Jurkat, Clone E6-1 (cell line): ENCODE data around the gene NEK7.

DNA sequence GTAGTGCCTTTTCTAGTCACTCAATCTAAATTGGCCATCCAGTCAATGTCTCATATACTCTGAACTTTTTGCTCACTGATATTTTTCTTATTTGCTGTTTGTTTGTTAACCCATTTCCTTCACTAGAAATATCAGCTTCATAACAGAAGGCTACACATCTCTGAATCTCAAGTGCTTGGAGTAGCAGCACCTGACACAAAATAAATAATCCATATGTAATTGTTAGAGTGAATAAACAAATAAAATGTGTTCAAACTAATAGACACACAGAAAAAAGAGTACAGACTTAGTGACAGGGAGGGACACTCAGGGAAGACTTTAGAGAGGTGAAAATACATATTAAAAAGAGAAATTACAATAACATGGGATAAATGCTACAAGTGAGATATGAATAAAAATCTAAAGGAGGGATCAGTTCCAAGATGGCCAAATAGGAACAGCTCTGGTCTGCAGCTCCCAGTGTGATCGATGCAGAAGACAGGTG lies 203.7 kb downstream of the DENND1B start:
- RRBS: no CpG with 5 or more reads among the region's 1 CpG

DNA sequence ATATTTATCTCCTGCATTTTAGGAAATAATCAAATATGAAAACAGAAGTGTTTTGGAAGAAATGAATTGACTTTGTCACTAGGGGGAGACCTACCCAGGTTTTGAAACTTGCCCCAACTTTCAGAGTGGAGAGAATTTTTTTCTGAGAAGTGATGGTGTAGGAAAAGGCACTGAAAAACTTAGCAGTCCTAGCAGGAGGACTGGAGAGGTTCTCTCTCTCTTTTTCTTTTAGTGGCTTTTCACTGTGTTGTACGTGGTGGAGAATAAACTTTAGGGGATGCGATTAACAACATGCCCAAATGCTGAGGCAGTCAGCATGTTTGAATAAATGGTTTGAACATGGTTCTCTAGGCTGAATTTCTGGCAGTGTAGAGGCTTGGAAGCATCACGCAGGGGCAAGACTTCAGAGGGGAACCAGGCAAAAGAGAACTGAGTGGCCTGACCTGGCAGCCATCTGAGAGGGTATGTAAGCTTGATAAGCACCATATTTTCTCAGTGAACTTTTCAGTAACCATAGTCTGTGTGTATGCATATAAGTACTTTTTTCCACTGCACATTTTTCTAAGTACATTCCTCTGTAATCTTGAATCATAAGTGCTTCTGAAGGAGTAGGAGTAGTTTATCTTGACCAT lies 68.2 kb upstream of the NEK7 start:
- RRBS: no CpG with 5 or more reads among the region's 3 CpGs

DNA sequence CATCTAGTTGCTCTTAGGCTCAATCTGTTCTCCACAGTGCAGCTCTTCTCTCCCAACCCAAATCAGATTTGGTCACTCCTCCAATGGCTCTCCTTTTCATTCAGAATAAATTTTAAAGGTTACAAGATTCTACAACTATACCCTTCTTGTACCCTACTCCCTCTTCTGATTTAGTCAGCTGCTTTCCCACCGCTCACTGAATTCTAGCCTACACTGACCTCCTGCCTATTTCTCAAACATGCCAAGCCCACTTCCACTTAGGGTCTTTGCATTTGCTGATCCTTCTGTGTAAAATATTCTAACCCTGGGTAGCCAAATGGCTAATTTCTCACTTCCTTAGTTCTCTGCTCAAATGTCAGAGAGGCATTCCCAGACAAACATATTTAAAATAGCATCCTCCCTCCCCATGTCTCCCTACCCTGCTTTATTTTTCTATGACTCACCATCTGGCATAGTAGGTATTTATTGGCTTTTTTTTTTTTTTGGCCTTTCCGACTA lies 1.8 kb upstream of the NEK7 start:
- RRBS: no CpG with 5 or more reads among the region's 2 CpGs

- RRBS: 1% methylated on average over 35 of the region's 101 CpGs
Measured at GRCh38 chr1:198156439-198157510, at the start of gene NEK7. Gene NEK7 (plus strand): TSS chr1:198156998.

DNA sequence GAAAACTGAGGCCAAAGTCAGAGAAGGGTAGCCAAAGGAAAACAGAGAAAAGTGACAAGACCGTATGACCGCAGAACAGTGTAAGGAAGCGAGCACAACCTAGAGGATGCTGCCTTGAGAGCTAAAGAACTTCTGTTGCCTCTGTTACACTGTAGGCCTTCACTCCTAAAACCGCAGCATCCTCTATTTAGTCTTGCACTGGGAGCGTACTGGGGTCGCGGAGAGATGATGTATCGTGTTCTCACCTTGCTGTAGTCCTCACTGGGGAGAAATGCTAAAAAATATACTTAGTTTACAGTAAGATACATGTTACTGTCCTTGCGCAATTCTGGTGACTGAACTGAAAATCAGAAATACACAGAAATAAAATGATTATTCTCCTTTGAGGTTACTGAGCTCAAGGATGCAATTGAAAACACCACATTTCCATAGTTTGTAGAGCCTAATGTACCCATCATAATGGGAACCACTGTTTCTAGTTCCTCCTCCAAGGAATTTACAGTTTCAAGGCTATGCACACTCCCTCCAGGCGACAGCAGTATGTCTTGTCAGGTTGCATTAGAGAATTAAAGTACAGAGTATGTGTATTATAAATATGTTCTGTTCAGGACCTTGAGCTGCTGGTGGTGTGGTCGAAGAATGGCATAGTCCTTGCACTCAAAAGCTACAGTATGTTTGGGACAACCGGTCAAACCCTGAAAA lies 1.3 kb downstream of the NEK7 start:
- RRBS: no CpG with 5 or more reads among the region's 12 CpGs

DNA sequence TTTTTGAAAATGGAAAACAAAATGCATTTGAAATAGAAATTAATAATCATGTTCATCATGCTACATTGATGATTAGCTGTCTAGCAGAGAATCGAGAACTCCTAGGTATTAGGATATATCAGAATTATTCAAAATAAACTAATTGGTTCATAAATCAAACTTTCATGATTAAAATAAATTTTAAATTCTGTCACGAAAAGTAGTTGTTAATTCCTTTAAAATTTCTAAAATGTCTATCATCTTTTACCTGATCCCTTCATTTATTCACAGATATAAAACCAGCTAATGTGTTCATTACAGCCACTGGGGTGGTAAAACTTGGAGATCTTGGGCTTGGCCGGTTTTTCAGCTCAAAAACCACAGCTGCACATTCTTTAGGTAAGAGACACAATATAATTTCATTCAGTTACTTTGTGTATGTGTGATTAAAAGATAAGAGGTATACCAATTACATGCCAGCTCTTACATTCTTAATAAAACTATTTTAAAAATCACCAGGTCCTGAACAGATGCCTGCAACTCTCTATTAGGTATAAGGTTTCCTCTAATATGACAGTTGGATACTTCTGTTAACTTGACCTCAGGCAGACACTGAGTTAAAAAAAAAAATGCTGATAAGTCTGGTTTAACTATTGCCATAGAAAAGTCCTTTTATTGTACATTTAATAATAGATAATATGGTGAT lies 122.0 kb downstream of the NEK7 start:
- RRBS: no CpG with 5 or more reads among the region's 3 CpGs

GRCh38 chr1:198523093-198523686 lies 17.3 kb downstream of the ATP6V1G3 start:
- RRBS: no CpG with 5 or more reads among the region's 2 CpGs

- RRBS: no CpG with 5 or more reads among the region's 1 CpG
Measured at GRCh38 chr1:198534781-198535182, 5.7 kb downstream of the ATP6V1G3 start.

DNA sequence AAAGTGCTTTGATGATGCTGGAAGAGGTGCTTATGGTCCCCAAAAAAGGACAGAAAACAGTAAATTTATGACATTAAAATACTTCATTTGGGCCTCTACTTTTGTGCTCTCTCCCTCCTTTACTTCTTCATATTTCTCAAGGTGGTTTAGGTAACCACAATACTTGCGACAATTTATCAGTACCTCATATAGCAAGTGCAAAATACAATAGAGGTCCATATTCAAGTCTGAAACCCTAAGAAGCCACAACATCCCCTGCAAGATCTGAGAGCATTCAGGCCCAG lies 24.2 kb upstream of the ATP6V1G3 start:
- RRBS: no CpG with 5 or more reads among the region's 1 CpG

DNA sequence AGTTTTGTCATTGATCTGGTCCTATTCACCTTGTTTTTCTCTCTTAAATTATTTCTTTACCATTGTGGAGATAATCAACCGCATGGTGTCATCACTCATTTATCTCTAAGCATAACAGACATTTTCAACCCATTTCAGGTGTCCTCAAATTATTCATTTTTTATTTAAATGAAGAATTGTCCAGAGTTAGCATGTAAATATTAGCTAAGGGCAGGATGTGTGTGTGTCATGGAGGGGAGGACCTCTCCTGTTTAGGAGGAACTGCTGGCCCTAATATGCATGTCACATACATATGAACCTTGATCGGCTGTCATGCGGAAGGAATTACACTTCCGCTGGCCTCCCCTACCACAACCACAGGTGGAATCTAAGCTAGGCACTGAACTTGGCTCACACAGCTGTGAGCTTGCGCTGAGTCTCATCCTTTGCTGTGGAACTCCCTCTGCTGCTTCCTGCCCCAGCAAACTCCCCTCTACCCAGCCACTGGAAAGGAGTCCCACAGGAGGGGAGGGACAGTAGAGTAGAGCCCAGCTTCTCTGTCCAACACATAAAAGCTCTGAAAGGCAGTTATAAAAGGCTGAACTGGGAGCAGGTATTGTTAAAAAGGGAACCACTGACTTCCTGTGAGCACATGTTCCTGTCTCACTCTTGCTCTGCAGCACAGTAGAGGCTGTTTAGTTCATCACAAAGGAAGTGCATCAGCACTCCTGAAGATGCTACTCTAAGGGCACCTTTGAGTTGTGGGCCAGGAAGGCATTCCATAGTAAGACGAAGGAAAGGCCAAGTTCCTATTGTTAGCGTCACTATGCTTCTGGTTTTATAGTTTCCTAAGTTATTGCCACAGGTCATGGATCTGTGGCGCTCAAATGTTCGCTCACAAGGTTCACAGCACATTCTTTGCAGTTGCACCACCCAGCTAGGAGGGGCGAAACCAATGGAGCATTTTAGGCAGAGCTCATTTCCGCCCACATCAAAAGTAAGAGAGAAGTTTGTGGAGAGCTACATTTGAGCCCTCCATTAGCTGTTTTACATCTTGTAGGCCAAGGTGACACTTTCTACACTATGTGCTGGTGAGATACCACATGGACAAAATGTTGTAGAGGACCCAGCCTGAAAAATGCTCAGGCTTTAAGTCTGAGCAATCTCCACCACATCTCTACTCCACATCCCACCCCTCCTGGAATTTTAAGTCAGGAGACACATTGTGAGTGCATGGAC lies 17.7 kb upstream of the PTPRC start:
- RRBS: no CpG with 5 or more reads among the region's 11 CpGs

DNA sequence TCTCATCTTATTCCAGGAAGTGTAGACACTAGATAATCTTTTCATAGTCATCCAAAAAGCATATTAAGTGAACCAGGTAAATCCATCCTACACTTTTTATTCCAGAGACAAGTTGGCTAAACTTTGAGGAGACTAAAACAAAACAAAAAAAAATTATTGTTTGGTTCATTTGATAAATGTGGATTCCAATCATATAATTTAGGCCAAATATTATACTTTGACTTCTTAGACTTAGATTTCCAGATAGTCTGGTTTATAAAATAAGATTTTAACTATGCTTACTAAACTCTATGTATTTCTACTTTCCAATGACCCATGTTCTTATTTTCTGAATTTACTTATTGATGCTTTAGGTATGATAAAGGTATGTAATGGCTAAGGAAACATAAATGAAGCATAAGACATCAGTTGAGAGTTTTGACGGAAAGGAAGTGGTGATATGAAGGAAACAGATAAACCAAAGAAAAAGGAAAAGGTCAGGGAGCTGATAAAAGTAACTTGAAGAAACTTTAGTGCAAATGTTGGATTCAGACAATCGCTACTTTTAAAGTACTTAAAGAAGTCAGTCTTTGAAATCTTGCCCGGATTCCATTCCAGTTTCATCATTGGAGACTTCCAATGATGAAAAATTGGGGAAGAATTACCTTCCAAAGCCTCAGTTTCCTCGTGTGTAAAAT lies 10.3 kb downstream of the PTPRC start:
- RRBS: no CpG with 5 or more reads among the region's 4 CpGs

GRCh38 chr1:198681159-198681569 lies 42.3 kb downstream of the PTPRC start:
- RRBS: no CpG with 5 or more reads among the region's 2 CpGs

DNA sequence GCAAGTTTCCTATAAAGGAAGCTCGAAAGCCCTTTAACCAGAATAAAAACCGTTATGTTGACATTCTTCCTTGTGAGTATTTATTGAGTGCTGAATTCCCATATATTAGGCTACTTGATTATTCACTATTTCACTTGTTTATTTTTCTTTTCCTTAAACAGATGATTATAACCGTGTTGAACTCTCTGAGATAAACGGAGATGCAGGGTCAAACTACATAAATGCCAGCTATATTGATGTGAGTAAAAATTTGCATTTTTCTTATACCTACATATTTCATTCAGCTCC lies 93.4 kb downstream of the PTPRC start:
- RRBS: no CpG with 5 or more reads among the region's 4 CpGs

- RRBS: no CpG with 5 or more reads among the region's 9 CpGs
Measured at GRCh38 chr1:198929619-198930861, 291.2 kb downstream of the PTPRC start.

- RRBS: 14% methylated on average over 1 of the region's 20 CpGs
Measured at GRCh38 chr1:200038455-200038811, 10.9 kb downstream of the NR5A2 start.

DNA sequence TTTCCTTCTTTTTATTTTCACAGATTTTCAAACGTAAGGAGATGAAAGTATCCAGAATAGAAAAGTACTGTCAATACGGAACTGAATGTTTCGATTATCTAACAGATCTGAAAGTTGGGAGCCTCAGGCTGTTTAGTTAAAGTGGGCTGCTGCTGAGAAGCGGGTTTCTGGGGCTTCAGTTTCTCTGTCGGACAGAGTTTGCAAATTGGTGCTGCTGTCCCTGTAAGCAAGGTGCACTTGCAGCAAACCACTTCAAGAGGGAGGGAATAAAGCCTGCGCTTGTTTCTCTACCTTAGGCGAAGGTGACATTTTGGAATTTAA lies 15.6 kb downstream of the NR5A2 start:
- RRBS: no CpG with 5 or more reads among the region's 7 CpGs

DNA sequence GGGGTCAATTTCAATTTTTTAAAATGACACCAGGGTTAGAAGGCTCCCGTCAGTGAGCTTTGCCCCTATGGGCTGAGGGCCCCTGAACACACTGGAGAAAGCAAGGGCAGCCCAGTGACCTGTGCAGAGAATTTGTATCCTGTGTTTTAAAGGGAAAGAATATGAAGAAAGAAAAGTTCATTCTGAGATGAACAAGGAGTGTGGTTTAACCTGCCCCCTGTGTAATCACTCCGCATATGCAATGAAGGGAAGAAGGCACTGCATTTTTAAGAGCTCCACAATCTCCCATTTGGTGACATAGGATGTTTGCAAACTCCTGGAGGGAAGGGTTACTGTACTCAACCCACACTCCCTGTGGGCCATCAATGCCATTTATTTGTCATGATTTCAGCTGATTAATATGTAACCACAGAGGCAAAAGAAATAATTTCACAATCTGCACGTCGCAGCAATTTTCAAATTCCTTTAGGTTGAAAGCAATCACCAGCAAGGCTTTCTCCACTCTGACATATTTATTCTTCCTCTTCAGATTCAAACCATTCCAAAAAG lies 95.6 kb downstream of the ZNF281 start:
- RRBS: no CpG with 5 or more reads among the region's 4 CpGs

GRCh38 chr1:200374542-200374763 lies 35.4 kb downstream of the ZNF281 start:
- RRBS: no CpG with 5 or more reads among the region's 1 CpG

DNA sequence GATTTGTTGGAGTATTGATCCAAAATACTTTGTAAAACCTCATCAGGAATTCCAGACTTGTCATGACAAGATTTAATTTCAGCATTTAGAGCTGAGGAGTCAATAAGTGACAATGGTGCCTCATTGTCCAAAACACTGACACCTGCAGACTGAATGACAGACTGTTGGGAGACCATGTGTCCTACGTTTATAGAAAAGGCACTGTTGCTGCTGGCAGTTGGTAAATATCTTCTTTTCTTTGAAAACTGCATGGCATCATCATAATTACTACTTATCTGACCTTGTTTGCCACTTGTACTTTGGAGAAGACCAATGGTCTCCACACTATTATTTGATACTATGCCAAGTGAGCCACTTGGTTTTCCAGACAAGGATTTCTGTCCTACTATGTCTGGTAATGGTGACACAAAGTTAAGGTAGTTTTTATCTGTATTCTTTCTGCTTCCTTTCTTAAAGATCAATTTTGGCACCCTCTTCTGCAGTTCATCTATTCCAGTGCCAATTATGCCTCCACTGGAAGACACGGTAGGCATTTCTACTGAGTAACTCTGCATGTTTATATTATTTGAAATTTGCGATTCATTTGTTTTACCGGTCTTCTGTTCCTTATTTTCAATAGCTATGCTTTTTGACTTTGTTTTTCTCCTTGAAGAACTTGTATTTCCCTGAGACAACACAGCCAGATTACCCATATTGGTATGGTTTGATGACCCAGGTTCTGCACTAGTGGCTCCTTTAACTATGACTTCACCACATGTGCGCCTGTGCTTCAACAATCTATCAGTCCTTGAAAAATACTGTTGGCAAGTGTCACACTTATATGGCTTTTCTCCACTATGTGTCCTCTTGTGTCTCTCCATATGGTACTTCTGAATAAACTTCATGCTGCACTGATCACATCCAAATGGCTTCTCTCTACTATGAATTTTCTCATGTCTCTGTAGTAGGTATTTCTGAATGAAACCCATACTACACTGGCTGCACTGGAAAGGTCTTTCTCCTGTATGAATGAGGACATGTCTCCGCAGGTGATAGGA lies 1.7 kb downstream of the ZNF281 start:
- RRBS: no CpG with 5 or more reads among the region's 6 CpGs